Breast (tissue), 4 donors: ENCODE measurements around a stretch of chr5.

- PRO-cap, 3 experiments, result no peak in any of the 3 experiments
- RRBS, result no CpG with 5 or more reads among the region's 12 CpGs
These were observed 75.6 kb downstream of the TRIO start for GRCh38 chr5:14218597-14219358.

DNA sequence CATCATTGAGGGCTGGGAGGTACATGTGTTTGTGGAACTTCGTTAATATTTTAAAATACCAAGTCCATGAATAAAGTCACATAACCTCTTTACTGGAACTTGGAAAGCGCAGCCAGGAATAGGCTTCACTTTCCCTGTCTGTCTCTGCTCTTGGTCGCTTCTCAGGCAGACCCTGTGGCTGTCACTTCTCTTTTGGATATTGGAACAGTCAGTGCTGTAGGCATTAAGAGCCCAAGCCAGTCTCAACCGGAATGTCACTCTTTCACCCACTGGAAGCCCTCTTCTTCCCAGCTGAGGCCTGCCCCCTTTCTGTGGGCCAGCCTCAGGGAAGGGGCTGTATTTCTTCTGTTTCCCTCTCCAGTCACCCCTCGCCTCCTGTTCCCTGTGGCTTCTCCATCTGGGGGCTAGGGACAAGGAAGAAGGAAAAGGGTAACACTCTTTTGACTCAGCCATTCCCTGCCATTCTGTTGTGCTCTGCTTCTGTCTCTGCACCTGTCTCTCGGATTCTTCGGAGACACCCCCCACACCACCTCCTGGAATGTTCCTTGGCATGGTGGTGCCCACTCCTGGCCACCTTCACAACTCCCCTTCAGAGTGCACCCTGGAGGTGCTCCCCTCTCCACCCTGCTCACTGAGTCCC is 103.3 kb downstream of the TRIO start:
- PRO-cap, 3 experiments, result no peak in any of the 3 experiments
- RRBS, result no CpG with 5 or more reads among the region's 7 CpGs

GRCh38 chr5:14369124-14369548 is 212.5 kb upstream of the OTULINL start:
- PRO-cap, 3 experiments, result no peak in any of the 3 experiments
- RRBS, result no CpG with 5 or more reads among the region's 12 CpGs

GRCh38 chr5:14440497-14441341 is 140.9 kb upstream of the OTULINL start:
- PRO-cap, 3 experiments, result peak in 3 of 3 experiments; most common plus-strand start chr5:14440804 (in 3); most common minus-strand start chr5:14441132 (in 2)
- RRBS, result no CpG with 5 or more reads among the region's 39 CpGs

DNA sequence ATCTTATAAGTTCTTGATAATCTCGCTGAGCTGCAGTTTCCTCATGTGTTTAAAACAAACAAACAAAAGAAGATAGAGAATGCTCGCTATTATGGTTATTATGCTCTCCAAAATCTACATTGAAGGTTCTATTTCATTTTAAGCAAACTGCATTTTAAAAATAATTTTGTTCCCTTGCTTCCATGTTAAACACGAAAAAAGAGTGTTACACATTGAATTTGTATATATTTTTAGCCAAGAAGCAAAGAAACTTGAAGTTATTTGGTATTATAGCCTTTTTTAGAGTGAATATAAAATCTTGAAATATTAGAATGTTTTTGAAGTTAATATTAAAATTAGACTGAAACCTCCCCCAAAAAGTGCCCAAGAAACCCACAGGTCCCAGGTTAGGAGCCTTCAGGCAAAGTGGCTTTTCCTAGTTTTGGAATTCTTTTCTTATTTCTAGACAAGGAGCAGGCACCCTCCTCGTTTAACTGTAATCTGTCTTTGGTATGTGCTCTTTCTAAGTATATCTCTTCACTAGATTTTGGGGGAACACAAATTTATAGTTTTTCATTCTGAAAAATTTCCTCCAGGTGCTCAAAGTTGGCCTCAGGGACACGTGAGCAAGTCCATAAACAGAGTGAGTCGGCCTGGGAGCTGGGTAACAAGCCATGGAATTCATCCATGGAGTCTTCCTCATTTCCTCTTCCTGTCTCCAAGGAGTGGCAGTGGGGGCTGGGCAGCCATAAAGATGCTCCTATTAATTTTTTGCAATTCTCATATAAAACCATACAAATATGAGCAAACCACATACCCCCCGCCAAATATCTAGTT is 136.9 kb upstream of the OTULINL start:
- PRO-cap, 3 experiments, result no peak in any of the 3 experiments
- RRBS, result no CpG with 5 or more reads among the region's 7 CpGs

- PRO-cap, 3 experiments, result no peak in any of the 3 experiments
- RRBS, result no CpG with 5 or more reads among the region's 11 CpGs
These were observed 133.6 kb upstream of the OTULINL start for GRCh38 chr5:14447803-14448532.

DNA sequence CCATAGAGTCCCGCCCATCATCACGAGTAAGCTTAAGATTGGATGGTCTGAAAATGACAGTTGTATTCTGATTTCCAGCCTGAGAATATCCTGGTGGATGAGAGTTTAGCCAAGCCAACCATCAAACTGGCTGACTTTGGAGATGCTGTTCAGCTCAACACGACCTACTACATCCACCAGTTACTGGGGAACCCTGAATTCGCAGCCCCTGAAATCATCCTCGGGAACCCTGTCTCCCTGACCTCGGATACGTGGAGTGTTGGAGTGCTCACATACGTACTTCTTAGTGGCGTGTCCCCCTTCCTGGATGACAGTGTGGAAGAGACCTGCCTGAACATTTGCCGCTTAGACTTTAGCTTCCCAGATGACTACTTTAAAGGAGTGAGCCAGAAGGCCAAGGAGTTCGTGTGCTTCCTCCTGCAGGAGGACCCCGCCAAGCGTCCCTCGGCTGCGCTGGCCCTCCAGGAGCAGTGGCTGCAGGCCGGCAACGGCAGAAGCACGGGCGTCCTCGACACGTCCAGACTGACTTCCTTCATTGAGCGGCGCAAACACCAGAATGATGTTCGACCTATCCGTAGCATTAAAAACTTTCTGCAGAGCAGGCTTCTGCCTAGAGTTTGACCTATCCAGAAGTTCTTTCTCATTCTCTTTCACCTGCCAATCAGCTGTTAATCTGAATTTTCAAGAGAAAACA is 73.6 kb upstream of the OTULINL start:
- PRO-cap, 3 experiments, result no peak in any of the 3 experiments
- RRBS, result no CpG with 5 or more reads among the region's 25 CpGs

GRCh38 chr5:14582627-14583148 is 1.1 kb downstream of the OTULINL start:
- PRO-cap, 3 experiments, result peak in 1 of 3 experiments; most common plus-strand start chr5:14582876 (in 1)
- RRBS, result no CpG with 5 or more reads among the region's 17 CpGs

DNA sequence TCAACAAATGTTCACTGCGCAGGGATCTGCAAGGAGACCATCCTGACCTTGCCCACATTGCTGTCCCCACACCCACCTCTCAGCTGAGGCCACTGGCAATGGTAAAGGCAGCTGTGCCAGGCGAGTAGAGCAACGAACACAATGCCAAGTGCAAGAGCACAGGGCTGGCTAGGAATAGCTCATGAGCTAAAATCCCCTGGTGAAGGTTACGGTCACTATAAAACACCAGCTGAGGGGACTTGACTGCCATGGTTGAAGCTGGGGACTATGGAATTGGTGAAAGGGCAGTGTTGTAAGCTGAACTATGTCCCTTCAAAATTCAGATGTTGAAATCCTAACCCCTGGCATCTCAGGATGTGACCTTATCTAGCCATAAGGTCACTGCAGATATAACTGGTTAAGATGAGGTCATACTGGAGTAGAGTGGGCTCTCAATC is 96.1 kb downstream of the OTULIN start:
- PRO-cap, 3 experiments, result no peak in any of the 3 experiments
- RRBS, result no CpG with 5 or more reads among the region's 4 CpGs

DNA sequence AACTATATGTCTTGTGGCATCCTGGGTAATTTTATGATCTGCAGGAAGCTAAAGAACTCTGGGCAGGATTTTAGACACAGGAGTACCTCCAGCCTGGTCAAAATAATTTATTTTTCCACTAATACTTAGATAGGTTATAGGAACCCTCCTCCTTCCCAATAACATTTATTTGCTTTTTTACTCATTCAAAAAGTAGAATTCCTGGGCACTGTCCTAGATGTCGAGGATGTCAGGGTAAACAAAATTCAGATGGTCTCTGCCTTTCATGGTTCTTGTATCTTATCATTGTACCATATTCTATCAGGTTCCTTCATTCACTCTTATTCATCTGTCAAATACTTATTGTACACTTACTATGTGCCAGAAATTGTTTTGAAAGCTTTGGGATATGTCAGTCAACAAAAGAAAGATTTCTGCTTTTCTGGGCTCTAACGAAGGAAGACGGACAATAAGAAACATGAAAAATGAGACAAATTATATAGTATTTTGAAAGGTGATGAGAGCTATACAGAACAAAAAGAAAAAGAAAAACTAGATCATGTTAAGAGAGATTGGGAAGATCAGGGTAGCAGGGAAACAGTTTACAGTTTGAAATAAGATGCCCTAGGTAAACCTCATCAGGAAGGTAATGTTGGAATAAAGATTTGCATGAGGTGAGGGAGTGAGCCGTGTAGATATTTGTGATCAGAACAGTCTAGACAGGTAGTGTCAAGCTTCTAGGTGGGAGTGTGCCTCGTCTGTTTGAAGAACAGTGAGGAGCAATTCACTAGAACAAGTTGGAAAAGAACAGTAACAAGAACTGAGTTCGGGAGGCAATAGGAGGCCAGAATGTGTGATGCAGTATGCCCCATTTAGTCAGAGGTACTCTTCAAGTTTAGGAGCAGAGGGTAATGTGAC is 336.1 kb downstream of the FBXL7 start:
- PRO-cap, 3 experiments, result no peak in any of the 3 experiments
- RRBS, result no CpG with 5 or more reads among the region's 6 CpGs

DNA sequence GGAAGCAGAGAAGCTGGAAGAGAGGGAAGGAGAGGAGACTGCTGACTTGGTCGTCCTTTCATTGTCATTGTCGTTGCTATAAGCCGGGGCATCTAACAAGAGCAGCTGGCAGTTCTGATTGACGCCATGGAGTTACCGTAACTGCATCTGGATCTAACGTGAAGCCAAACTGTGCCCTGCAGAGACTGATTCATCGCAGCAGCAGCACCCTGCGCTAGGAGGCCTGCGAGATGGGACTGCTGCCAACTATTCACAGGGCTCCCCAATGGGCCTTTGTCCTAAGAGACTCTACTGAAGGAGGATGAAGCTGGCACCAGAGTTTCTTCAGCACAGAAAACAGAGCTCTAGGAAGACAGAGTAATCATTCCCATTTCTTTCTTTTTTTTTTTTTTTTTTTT is 47.9 kb downstream of the RETREG1 start:
- PRO-cap, 3 experiments, result no peak in any of the 3 experiments
- RRBS, result no CpG with 5 or more reads among the region's 9 CpGs

- PRO-cap, 3 experiments, result no peak in any of the 3 experiments
- RRBS, result no CpG with 5 or more reads among the region's 4 CpGs
These were observed 27.1 kb downstream of the RETREG1 start for GRCh38 chr5:16589620-16590260.

DNA sequence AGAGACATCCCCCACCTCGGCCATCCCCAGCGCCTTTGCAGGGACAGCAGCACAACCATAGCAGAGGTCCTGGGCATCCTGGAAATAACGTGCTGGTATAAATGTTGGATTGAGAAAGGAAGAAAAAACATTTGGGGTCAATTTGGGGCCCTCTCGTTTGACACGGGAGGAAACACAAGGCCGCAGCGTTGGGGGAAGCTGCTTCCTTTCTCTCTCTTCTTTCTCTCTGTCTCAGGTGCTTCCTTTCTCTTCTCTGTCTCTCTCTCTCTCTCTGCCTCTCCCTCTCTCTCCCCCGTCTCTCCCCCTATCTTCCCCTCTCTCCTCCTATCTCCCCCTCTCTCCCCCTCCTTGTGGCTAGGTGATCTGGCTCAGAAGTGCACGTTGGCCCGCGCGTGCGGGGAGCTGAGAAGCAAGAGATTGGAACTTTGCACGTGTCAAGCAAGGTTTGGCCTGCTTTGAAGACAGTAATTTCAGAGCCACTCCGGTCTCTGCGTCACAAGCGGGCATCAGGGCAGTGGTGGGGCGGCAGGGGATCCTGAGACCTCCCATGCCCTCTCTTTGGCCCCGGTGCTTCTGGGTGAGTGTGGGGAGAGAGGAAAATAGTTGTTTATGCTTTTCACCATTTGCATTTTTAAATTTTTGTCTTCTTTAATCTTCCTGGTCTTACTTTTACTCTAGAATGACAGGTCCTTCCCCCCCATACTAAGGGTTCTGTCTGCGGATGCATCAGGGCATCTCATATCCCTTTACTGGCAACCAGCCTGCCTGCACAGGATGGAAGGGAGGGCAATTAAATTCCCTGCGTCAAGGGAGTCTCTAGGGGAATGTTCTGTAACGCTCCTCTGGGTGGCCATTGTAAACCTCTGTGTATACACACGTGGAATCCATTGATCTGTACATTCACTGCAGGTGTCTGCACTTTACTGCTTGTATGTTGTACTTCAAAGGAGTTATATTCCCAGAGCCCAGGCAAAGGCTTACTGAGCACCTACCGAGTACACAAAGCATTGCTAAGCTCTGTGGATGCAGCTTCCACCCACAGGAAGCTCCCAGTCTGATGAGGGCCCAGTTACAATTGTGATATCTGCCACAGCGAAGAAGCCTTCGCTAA is 1.0 kb upstream of the RETREG1 start:
- PRO-cap, 3 experiments, result no peak in any of the 3 experiments
- RRBS, result 96% methylated on average over 4 of the region's 26 CpGs

- PRO-cap, 3 experiments, result no peak in any of the 3 experiments
- RRBS, result 98% methylated on average over 2 of the region's 38 CpGs
These were observed 84.7 kb upstream of the RETREG1 start for GRCh38 chr5:16701309-16702031.

DNA sequence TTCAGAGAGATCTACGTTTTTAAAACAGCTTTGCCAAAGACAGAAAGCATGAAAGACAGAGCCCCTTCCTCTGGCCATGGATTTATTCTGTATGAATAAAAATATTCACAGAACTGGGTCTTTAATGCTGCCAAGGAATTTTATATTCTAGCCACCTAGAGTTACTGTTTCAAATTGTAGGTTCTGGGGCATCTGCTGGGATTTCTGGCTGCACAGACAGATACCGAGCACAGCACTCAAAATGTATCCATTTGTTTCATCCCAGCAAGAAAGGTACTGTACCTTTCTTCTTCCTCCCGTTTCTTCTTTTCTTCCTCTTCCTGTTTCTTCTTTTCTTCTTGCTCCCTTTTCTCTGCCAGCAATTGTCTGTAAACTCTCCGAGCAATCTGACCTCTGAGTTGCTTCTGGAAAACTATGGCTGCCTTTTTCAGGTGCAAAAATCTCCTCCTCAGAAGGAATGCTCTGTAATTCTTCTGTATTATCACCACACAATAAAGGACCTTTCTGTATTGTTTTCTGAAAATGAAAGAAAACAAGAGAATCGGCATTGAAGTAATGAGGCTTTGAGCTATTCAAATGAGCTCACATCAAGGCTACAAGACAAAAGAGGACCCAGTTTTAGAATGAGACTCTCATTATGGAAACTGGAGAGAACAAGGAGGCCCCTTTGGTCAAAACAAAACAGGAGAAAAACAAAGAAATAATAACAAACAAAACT is 86.0 kb upstream of the RETREG1 start:
- PRO-cap, 3 experiments, result no peak in any of the 3 experiments
- RRBS, result no CpG with 5 or more reads among the region's 5 CpGs

GRCh38 chr5:16704324-16704878 is 87.6 kb upstream of the RETREG1 start:
- PRO-cap, 3 experiments, result no peak in any of the 3 experiments
- RRBS, result no CpG with 5 or more reads among the region's 9 CpGs

DNA sequence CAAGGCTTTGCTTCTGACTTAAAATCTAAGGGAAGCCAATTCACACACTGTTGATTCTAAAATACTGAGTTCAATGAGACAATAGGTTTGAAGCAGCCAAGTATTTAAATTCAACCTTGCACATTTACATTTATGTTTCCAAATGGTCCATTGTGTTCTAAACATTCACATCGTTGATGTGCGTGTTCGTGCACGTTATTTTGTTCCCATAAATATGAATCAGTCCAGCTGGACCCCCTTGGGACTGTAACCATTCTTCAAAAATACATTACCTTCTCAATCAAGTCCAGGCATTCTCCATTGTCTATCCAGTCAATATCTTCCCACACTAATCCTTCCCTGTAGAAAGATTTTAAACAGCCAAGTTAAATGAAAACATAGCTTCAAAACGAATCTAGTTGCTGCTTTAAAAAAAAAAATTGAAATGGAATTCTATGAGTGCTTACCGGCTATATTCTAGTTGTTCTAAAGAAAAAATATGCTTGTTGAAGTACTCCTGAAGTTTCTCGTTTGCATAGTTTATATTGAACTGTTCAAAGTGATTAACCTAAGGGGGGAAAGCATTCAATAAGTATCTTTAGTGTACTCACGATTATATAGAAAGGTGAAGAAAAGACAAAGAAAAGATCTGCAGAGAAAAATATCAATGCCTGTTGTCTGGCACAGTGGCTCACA is 146.5 kb upstream of the RETREG1 start:
- PRO-cap, 3 experiments, result no peak in any of the 3 experiments
- RRBS, result no CpG with 5 or more reads among the region's 8 CpGs

GRCh38 chr5:16881423-16881968 is 54.6 kb downstream of the MYO10 start:
- PRO-cap, 3 experiments, result no peak in any of the 3 experiments
- RRBS, result no CpG with 5 or more reads among the region's 3 CpGs

- PRO-cap, 3 experiments, result no peak in any of the 3 experiments
- RRBS, result no CpG with 5 or more reads among the region's 6 CpGs
These were observed 139.5 kb upstream of the BASP1 start for GRCh38 chr5:17077949-17078245.

DNA sequence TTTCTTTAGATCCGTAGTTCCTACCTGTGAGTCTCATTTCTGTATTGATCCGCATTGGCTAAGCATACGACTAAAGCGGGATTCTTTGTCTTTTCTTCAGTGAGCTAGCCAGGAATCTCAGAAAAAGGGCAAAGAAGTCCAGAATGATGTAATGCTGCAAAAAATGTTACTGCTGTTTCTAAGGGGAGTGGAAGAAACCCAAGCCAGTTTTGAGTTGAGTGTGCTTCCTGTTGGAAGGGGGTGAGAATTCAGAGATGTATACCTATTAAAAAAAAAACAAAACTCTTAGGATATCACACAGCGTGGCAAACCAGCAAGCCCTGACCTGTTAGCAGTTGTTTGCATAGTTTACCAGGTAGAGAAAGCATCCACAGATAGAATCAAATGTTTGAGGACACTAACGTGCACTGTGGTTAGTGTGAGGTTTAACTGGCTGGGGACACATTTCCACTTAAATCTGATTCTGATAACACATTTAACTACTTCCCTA is 11.4 kb downstream of the BASP1 start:
- PRO-cap, 3 experiments, result no peak in any of the 3 experiments
- RRBS, result no CpG with 5 or more reads among the region's 6 CpGs